Vein endothelial cell (primary cell): ENCODE measurements around a stretch of chr5.

DNA sequence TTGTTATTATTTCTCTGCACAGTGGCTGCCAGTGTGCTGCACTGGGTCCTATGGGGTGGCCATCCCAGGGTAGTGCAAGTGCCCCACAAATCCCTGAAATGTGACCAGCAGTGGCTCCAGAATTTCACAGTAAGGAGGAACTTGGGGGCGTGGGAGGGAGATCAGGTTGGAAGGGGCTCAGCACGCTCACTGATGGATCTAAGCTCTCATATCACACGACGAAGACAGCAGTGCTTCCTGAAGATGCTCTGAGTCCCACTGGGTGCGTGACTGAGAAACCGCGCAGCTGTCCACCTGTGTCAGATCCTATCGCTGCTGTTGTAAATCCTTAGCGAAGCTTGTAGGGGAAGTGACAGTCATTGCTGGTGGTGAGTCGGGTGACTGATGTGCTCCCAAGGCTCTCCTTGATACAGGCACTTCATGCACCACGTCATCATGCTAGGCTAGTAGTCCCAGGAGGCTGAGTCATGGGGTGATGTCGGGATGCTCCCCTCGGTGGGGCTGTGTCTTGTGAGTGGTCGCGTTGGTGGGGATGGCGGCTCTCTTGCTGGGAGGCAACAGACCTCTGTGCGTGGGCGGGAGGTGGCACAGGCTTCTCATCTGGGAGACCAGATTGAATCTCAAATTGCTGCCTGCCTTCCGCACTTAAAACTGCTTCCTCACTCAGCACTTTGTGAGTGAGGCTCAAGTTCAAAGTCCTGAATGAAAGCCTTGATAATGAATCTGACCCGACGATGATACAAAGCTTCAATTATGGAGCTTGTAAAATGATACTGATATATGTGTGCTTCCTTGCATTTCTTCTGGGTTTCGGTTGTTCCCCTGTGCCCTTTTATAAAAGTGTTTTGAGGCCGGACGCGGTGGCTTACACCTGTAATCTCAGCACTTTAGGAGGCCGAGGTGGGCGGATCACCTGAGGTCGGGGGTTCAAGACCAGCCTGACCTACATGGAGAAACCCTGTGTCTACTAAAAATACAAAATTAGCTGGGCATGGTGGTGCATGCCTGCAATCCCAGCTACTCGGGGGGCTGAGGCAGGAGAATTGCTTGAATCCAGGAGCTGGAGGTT, 84.7 kb downstream of the CSNK1A1 start:
- CAGE, long polyA plus RNA, result no peak

GRCh38 chr5:149506908-149507435, 44.3 kb downstream of the CSNK1A1 start:
- CAGE, long polyA plus RNA, result no peak

DNA sequence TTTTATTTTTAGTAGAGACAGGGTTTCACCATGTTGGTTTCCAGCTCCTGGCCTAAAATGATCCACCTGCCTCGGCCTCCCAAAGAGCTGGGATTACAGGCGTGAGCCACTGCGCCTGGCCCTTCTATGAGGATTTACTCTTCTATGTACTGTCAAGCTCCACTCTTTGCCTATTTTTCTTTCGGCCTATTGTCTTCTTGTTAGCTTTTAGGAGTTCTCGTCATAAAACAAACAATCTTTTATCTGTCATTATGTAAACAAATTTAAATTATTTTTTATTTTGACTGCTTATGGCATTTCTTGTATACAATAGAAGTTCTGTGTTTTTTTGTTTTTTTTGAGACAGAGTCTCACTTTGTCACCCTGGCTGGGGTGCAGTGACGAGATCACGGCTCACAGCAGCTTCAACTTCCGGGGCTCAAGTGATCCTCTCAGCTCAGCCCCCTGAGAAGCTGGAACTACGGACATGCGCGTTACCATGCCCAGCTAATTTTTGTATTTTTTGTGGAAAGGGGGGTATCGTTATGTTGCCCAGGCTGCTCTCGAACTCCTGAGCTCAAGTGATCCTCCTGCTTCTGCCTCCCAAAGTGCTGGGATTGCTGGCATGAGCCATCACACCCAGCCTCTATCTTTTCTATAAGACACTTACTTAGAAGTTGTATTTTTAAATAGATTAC, 29.3 kb downstream of the CSNK1A1 start:
- CAGE, long polyA plus RNA, result no peak

DNA sequence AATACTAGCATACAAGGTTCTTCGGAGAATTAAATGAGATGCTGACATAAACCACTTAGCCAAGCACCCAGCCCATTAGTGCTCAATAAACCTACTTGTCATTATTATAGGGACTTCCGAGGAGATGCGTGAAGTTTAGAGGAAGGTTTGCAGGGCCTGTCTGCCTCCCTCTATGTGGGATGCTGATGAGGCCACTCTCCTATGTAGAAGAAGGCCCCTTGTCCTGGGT, 56.5 kb downstream of the ARHGEF37 start:
- CAGE, long polyA plus RNA, result no peak

- CAGE, long polyA plus RNA, result no peak
Observed at GRCh38 chr5:149702674-149702987, 27.5 kb upstream of the PPARGC1B start.

- CAGE, long polyA plus RNA, result no peak
Observed at GRCh38 chr5:149730697-149731394, 736 bp downstream of the PPARGC1B start.

- CAGE, long polyA plus RNA, result no peak
Observed at GRCh38 chr5:149776477-149777078, 46.5 kb downstream of the PPARGC1B start.

- CAGE, long polyA plus RNA, result no peak
Observed at GRCh38 chr5:149794465-149794982, 64.4 kb downstream of the PPARGC1B start.

DNA sequence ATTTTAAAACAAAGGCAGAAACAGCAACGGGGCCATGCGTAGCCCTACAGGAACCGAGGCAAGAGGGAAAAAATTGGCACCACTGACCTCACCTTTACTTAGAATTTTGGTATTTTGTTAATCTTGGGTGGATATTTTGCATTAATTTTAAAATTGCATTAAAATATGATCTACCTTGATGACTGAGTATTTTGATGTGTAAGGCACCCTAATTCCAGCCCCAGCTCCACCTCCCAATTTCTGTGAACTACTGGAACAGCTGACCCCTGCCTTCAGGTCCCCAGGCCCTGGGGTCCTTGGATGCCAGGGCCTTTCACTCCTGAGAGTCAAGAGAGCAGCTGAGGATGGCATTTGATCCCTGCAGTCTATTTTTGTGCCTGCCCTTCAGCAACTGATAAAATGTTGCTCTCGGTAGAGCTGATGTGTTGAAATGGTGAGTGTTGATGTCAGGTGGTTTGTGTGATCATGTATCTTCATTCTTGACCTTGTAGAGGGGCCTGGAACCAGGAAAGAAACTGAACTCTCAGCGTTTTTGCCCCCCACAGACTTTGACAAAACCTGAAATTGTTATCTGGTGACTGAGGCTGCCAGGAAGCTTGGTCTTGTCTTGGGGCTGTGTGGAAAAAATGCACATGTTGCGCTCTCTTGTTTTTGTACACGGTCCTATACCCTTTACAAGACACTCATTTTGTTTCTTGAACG, 78.1 kb downstream of the PPARGC1B start:
- CAGE, long polyA plus RNA, result no peak

DNA sequence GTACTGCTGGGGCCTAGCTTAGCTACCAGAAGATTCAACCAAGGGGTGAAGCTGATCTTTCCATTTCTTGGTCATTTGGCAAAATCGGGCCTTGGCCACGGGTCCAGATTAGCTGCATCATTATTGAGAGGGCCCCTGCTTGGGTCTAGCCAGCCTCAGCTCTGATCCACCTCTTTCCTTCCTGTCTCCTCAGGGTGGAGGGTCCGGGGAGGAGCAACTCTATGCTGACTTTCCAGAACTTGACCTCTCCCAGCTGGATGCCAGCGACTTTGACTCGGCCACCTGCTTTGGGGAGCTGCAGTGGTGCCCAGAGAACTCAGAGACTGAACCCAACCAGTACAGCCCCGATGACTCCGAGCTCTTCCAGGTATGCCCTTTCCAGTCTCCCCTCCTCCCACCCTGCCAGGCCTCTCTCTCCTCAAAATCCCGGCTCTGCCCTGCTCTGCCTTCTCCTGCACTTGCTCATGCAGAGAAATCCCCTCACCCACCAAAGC, 90.2 kb downstream of the PPARGC1B start:
- CAGE, long polyA plus RNA, result no peak

DNA sequence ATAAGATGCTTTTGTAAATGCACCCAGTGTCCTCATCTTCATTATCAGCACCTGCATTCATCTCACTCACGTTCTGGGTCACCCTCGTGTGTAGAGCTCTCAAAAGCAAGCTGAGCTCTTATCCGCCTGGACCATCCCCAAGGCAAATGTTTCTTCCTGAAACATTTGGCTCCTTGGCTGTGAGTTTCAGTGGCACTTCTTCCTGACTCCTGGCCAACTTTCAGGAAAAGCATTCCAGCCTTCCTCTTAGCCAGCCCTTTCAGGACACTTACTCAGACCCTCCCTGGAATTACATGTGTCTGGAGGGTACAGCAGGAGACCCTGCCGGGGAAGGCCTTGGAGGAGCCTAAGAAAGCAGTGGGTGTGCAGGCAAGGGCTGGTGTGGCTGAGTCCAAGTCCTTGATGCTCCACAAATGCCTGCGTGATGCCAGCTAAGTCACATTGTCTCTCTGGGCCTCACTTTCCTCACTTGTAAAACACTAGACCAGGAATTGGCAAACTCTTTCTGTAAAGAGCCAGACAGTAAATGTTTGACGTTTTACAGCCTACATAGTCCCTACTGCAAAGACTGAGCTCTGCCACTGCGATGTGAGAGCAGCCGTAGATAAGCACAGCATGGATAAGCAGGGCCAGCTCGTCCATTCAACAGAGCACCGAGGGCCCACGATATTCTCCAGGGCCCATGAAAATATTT, 72.1 kb downstream of the PDE6A start:
- CAGE, long polyA plus RNA, result no peak

DNA sequence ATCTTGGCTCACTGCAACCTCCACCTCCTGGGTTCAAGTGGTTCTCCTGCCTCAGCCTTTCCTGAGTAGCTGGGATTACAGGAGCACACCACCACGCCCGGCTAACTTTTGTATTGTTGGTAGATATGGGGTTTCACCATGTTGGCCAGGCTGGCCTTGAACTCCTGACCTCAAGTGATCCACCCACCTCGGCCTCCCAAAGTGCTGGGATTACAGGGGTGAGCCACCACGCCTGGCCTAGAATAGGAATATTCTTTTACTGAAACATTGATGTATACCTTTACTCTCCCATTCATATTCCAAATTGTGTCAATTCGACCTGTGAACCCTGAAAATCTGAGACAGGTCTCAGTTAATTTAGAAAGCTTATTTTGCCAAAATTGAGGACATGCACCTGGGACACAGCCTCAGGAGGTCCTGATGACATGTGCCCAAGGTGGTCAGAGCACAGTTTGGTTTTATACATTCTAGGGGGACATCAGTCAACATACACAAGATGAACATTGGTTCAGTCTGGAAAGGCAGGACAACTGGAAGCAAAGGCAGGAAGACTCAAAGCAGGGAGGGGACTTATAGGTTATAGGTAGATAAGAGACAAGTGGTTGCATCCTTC, 27.2 kb downstream of the HMGXB3 start:
- CAGE, long polyA plus RNA, result no peak

- CAGE, long polyA plus RNA, result no peak
Observed at GRCh38 chr5:150046009-150046438, 40.3 kb downstream of the CSF1R start.

GRCh38 chr5:150053039-150053772, 33.1 kb downstream of the CSF1R start:
- CAGE, long polyA plus RNA, result no peak

GRCh38 chr5:150089023-150089259, 2.6 kb upstream of the CSF1R start:
- CAGE, long polyA plus RNA, result no peak

GRCh38 chr5:150158428-150158973, 2.9 kb upstream of the PDGFRB start:
- CAGE, long polyA plus RNA, result no peak

DNA sequence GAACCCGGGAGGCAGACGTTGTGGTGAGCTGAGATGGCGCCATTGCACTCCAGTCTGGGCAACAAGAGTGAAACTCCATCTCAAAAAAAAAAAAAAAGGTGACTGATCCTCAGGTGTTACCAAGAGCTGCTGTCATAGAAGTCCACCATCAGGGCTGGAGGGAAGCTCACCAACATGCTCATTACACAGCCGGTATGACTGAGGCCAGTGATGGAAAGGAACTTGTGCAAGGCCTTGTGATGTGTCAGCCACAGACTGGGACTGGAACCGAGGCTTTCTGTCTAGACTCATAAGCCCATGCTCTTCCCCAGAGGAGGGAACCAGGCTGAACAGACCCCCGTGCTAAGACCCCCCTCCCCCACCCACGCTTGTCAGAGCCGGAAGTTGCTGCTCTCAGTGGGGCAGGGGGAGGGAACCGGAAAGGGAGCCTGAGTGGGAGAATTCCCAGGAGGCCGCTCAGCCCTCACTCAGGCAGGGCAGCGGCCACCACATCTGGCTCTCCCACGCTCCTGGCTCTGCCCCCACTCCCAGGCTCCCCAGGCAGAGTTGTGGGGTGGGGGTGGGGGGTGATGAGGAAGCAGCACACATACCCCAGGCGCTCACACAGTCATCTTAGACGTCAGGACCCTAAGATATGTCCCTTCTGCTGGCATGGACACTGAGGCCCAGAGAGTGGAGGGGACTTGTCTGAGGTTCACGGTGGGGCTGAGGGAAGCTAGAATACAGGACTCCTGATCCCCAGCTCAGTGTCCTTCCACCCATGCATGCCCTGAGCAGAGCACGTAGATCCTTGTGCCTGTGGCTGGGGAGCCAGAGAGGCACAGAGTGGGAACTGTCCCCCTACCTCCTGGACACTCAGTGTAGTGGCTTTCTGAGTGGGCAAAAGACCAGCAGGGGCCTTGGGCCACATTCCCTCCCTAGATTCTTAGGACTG, 4.2 kb upstream of the PDGFRB start:
- CAGE, long polyA plus RNA, result no peak

- CAGE, long polyA plus RNA, result no peak
Observed at GRCh38 chr5:150186752-150187526, 2.9 kb upstream of the SLC6A7 start.

DNA sequence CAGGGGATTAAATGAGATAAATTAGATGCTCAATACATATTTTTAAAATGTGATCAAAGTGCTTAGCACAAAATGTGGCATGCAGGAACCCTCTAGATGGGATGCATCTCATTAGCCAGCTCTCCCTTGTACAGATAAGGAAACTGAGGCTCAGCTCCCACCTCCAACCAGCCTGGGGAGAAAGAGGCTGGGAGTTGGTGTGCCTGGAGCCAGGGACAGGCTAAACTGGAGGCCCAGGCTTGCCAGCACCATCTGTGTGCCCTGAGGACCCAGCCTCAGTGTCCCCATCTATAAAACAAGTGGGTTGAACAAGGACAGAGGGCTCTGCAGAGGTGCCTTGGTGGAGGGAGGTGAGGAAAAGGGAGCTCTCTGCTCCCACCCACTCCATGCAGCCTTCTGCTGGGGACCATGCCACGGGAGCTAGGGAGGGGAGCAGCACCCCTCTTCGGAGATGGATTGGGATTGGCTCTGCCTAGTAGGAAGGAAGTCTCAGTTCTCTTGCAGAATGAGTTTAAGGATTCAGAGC, 25.6 kb downstream of the SLC6A7 start:
- CAGE, long polyA plus RNA, result no peak

GRCh38 chr5:150303743-150303997, 965 bp upstream of the ARSI start:
- CAGE, long polyA plus RNA, result no peak